Frontal cortex (tissue), 2 donors: ENCODE data around the gene CHRNA4.

DNA sequence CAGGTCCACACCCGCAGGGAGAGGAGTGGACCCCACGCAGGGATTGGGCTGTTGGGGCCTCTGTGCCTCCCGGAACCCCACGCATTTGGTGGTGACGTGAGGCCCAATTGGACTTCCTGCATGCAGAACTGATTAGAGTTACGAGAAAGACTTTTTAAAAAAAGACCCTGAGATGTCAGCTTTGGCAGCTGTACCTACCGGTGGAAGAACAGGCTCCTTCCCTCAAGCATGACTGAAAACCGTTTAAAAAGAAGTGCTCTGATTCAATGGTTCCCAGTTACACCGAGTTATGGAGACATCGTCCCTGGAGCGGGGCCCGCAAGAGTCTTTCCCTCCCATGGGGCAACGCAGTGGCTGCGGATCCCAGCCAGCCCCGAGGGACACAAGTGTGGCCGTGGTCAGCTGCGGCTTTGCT, 25.2 kb upstream of the SLCO4A1 start:
- RAMPAGE, long total RNA: no peak

DNA sequence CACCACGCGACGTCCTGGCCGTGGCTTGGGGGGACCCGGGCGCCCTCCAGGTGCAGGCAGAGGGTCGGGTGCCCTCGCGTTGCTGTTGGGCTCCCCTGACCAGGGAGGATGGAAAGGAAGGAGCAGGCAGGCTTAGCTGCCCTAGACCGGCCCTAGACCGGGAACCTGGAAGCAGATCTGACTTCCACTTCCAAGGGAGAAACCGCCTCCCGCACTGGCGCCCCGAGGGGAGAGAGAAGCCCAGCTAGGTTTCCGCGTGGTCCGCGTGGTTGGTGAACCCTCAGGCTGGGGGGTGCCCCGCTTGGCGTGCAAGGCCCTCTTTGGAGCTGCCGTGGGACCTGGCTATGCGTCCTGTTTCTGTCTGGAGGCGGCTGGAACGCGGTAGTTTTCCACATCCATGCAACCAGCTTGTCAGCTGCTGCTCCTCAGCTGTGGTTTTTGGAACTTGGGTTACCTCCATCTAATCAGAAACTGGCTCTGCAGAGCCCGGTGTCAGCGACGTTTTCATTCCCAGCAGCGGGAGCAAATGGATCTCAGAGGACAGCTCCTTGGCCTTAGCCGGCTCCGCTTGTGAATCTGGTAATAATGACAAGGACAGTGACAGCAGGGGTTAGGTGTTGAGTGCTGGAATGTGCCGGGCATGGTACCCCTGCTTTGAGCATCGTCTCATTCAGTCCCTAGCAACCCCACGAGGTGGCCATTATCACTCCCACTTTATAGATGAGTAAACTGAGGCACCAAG, 1.1 kb downstream of the SLCO4A1 start:
- RAMPAGE, long total RNA: no peak

- RAMPAGE, long total RNA: no peak
These were observed 10.1 kb downstream of the SLCO4A1 start for GRCh38 chr20:62651960-62653187.

DNA sequence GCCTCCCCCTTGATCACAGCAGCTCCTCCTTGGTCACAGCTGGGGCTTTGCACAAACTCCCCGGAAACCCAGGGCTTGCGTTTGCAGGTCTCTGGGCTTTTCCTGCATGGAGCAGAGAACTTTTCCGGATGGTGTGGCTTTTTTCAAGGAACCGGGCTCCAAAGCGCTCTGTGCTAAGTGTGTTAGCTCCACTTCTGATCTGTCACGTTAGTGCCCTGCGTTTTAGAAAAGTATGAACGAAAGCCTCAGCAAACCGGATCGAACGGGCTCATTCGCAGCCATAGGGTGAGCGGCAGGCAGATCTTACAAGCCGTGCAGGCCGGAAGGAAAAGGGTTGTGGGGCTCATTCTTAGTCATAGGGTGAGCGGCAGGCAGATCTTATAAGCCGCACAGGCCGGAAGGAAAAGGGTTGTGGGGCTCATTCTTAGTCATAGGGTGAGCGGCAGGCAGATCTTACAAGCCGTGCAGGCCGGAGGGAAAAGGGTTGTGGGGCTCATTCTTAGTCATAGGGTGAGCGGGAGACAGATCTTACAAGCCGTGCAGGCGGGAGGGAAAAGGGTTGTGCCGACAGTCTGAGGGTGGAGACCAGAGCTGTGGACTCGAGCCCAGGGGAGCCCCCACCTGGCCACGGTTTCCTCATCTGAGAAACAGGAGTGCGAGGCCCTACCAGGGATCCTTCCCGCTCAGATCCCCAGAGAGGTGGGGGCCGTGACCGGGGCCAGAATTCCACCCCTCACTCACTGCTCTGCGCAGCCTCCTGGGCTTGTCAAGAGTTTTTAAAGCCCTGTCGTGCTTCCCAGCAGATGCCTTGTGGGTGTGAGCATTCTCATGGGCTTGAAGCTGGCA, 31.6 kb downstream of the NTSR1 start:
- RAMPAGE, long total RNA: no peak

- RAMPAGE, long total RNA: no peak
These were observed 1.5 kb upstream of the COL9A3 start for GRCh38 chr20:62815294-62815823.

GRCh38 chr20:62831378-62831951, 14.6 kb downstream of the COL9A3 start:
- RAMPAGE, long total RNA: no peak

- RAMPAGE, long total RNA: no peak
These were observed 21.4 kb downstream of the COL9A3 start for GRCh38 chr20:62837937-62839043.

DNA sequence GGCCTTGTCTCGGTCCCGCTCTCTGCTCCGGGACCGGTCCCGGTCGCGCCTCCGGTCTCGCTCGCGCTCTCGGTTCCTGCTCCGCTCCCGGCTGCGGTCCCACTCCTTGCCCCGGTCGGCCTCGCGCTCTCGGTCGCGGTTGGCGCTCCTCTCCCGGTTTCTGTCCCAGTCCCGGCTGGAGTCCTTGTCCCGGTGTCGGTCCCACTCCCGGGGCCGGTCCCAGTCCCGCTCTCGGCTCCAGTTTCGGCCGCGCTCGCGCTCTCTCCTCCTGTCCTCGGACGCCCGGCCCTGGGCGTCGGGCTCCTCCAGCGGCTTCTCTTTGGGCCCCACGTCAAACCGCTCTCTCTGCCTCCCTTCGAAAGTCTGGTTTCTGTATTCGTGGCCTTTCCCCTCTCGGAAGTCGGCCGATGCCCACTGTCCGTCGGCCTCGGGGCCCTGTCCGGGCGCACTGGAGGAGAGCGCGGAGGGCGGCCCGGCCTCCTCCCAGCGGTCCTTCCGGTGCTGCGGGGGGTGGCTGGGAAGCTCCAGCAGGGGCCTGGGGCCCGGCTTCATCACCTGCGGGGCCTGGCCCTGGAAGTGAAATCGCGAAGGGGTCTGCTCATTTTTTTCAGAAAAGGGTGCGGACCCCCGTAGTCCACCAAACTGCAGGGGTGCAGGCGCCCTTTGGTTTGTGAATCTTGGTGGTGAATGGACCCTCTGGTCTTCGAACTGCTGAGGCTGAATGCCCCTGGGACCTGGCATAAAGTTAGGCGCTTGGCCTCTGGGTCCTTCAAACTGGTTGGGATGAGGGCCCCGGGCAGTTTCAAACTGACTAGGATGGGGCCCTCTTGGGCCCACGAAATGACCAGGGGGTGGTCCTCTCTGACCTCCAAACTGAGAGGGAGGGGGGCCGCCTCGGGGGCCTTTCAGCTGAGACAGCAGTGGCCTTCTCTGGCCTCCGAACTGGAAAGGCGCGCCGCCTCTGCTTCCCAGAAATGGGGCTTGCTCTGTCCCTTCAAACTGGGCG, 18.0 kb upstream of the TCFL5 start:
- RAMPAGE, long total RNA: no peak

DNA sequence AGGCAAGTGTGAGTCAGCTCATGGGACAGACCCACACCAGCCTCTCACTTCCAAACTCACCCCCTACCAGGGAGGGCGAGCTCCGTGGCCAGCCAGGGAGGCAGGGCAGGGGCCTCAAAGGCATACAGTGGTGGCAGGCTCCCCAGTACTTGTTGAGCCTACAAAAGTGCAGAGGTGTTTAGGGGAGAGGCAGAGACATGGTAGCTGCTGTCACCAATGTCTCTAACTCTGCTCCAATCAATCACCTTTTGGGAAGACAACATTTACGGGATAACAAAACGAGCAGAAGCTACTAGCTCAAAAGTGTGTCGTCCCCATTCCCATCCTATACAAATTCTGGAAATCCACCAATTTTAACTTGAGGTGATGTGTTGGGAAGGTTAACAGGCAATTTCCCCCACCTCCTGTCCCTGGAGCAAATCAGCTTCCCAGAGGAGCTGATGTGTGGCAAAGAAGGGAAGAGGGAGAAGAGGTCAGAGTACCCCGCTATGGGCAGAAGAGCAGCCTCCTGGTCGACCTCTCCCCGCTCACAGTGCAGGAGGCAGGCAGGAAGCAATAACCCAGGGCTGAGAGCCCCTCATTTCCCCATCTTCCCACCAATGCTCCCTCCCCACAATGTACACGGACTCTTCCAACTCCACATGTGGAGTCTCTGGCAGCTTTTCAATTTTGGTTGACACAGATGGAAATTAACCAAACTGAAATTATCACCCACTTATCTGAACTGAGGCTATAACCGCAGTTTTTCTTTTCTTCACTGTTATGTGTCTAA, 22.7 kb downstream of the DIDO1 start:
- RAMPAGE, long total RNA: no peak

GRCh38 chr20:62925348-62926365, 648 bp downstream of the DIDO1 start:
- RAMPAGE, long total RNA: no peak

- RAMPAGE, long total RNA: no peak
These were observed 8.7 kb downstream of the SLC17A9 start for GRCh38 chr20:62961333-62961540.

DNA sequence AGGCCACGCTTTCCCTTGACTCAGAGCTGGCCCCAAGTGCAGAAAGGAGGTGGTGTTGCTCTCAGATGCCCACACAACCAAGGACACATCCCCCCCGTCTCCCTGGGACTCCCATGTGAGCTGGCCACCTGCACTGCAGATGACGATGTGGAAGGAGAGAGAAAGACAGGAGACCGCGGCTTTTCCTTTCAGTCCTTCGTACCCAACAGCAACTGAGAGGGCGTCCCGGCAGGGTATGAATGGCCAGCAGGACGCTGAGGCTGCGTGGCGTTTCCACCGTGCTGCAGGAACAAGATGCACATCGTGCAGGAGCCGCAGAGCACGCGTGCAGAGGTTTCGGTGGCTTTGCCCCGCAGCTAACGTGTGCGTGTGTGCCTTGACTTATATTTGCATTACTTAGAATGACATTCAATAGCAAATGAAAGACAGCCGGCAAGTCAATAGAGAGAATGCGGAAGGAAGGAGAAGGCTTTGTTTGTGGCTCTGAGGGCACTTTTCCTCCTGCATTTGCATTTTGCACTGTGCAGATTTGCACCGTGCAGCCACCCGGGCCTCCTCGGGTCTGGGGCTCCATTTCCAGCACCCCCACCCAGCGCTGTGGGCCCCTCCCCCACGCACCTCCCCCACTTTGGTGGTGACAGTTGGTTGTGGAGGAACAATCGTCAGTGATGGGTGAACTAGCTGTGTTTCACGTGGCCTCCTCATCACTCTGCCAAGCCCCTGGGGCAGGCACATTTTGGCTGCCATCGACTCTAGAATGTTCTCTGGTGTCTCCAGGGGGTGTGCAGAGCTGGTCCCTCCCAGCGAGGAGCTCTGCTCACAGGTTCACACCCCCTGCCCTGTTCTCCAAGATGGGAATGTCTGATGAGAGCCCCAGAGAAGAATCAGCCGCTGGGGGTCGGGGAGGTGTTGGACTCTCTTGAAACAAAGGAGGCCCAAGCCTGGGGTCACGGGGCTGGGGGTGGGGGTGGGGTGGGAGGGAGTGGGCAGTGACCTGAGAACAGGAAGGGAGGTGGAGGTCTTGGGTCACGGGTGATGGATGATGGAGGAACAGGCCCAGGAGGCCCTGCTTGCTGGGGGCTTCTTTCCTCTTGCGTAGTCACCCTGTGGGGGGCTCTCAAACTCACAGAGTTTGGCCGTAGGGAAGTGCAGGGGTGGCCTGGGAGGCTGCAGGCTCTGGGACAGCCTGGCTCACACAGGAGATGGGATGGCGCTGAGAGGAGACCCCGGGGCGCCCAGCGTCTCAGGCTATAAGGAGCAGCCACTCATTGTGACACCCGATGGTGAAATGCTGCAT, 26.6 kb upstream of the BHLHE23 start:
- RAMPAGE, long total RNA: no peak

GRCh38 chr20:63252920-63254052, 977 bp downstream of the NKAIN4 start:
- RAMPAGE, long total RNA: no peak

DNA sequence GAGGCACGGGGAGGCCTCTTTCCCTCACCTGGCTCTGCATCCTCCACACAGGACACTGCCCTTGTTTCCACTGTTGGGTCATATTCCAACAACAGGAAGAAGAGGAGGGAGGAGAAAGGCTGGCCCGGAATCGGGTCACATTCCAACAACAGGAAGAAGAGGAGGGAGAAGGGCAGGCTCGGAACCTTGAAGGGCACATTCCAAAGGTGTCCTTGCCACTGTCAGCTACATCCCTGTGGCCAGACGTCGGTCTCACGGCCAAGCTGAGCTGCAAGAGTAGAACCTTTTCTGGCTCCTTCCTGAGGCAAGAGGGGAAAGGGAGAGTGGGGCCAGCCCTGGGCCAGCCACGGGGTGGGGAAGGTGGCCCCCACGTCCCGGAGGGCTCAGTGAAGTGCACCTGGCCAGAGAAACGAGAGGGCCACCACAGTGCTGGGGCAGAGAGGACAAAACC, 25.4 kb downstream of the CHRNA4 start:
- RAMPAGE, long total RNA: no peak

GRCh38 chr20:63361219-63361766, at the start of gene CHRNA4:
Gene CHRNA4 (minus strand): TSS chr20:63361349.
- RAMPAGE, long total RNA: no peak

- RAMPAGE, long total RNA: no peak
These were observed 38.8 kb downstream of the KCNQ2 start for GRCh38 chr20:63433598-63434188.

- RAMPAGE, long total RNA: no peak
These were observed 24.3 kb downstream of the KCNQ2 start for GRCh38 chr20:63448101-63448635.

DNA sequence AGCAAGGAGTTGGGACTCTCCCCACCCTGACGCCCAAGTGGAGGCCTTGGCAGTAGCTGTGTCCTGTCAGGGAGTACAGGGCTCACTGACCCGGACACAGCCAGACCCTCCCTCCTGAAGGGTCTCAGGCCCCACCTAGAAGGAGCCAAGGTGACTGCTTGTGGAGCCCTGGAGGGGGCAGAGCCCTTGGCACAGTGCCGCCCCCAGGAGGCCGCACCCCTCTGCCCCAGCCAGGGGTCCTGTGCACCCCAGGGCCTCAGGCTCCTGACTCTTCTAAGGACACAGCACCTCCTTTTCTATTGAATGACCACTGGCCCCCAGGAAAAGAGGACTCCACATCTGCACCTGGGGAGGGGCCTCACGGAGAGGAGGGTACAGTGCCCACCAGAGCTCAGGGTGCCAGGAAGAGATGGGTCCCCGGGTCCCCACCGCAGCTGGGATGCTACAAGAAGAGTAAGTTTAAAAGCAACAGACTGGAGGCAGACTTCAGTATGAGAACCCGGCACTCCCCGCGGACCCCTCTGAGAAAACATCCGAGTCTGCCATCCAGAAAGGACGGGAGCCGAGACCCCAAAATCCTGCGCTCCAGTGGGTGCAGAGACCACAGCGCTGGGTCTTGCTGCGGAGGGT, 567 bp downstream of the HELZ2 start:
- RAMPAGE, long total RNA: no peak

GRCh38 chr20:63577169-63577722, 3.2 kb upstream of the HELZ2 start:
- RAMPAGE, long total RNA: no peak

GRCh38 chr20:63579957-63580300, 5.9 kb upstream of the HELZ2 start:
- RAMPAGE, long total RNA: no peak